Endometrial microvascular endothelial cells (primary cell): ENCODE measurements around the genes KTN1 and CCDC198.

- RAMPAGE, long total RNA, result no peak
Observed at GRCh38 chr14:55121040-55121539, 8.0 kb upstream of the LGALS3 start.

- RAMPAGE, long total RNA, result no peak
Observed at GRCh38 chr14:55121876-55122232, 7.2 kb upstream of the LGALS3 start.

GRCh38 chr14:55128049-55128709 lies 873 bp upstream of the LGALS3 start:
- RAMPAGE, long total RNA, result no peak

GRCh38 chr14:55139007-55139467 lies 10.0 kb downstream of the LGALS3 start:
- RAMPAGE, long total RNA, result no peak

- RAMPAGE, long total RNA, result no peak
Observed at GRCh38 chr14:55277275-55278426, 6.4 kb downstream of the FBXO34 start.

- RAMPAGE, long total RNA, result no peak
Observed at GRCh38 chr14:55448026-55448550, 7.7 kb upstream of the TBPL2 start.

GRCh38 chr14:55579652-55580681 lies at the start of gene KTN1:
KTN1 (plus strand) TSS chr14:55580207.
- RAMPAGE, long total RNA, result start-site peak on the minus strand at chr14:55580081-55580118, 15 and 17 reads in 2 replicates

DNA sequence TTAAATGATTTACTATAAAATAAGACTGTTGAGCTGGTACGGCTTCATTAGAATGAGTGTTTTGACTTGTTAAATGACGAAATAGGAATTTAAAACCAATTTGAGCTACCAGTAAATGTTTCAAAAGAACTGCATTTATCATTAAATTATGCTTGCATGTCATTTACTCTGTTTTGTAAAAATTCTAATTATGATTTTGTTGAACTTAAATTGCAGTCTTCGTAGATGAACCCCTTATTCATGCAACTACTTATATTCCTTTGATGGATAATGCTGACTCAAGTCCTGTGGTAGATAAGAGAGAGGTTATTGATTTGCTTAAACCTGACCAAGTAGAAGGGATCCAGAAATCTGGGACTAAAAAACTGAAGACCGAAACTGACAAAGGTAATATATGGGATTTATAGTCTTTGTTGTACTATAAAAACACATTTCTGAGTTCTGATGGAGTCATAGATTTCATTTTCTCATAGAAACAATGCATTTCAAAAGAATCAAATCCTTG lies 37.8 kb downstream of the KTN1 start:
- RAMPAGE, long total RNA, result no peak

DNA sequence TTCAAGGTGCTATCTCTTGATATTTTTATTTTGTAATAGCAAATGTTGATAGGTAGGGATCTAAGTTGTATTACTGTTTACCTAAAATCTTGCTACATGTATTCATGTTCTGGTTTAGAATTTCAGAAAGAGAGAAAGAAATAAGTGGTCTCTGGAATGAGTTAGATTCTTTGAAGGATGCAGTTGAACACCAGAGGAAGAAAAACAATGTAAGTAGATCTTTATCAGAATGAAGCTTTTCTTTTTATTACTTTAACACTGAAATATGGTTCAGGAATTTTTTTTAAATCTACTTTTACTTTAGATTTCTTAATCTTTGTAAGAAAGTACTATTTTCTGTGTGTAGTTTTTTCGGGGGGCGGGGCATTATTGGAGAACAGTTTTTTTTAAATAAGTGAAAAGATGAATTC lies 81.4 kb downstream of the KTN1 start:
- RAMPAGE, long total RNA, result no peak

- RAMPAGE, long total RNA, result no peak
Observed at GRCh38 chr14:55796486-55797016, 216.5 kb downstream of the KTN1 start.

- RAMPAGE, long total RNA, result no peak
Observed at GRCh38 chr14:56148588-56148894, 30.3 kb downstream of the PELI2 start.

DNA sequence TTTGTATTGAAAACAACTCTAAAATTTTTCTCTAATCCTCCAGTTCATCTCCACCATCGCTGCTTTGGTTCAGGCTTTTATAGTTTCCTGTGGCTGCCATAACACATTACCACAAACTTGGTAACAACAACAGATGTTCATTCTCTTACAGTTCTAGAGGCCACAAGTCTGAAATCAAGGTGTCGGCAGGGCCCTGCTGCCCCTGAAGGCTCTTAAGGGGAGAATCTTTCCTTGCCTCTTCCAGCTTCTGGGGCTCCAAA lies 55.1 kb downstream of the PELI2 start:
- RAMPAGE, long total RNA, result no peak

- RAMPAGE, long total RNA, result no peak
Observed at GRCh38 chr14:56196837-56197566, 78.8 kb downstream of the PELI2 start.

GRCh38 chr14:56229611-56230379 lies 111.6 kb downstream of the PELI2 start:
- RAMPAGE, long total RNA, result no peak

DNA sequence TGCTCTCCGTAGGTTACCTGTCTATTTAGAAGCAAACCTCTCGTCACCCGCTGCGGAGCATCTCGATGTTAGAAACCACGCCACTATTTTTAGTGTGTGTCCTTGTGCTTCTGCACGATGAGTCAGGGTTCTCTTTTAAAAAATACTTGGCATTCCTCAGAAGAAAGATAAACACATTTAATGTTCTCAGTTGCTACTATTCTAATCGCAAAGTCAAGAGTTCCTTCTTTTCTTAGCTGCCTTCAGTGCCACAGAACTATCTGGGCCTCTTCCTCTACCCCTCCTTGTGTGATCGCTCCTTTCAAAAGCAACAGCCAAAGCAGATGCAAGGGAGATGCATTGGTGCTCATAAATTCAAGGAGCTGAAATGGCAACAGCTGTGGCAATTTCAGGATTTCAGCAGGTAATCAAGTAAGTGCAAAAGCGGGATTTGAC lies 192.5 kb downstream of the PELI2 start:
- RAMPAGE, long total RNA, result no peak

GRCh38 chr14:56703874-56704303 lies 106.4 kb downstream of the OTX2 start:
- RAMPAGE, long total RNA, result no peak

DNA sequence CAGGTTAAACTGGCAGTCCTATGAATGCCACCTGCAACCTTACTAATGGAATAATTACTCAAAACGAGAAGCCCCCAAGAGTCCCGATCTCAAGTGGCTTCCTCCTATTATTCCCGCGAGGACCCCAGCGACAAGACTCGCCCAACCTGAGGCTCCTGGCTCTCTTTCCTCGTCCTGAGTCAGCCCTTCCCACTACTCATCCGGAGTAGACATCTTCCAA lies 694 bp downstream of the EXOC5 start:
- RAMPAGE, long total RNA, result no peak

DNA sequence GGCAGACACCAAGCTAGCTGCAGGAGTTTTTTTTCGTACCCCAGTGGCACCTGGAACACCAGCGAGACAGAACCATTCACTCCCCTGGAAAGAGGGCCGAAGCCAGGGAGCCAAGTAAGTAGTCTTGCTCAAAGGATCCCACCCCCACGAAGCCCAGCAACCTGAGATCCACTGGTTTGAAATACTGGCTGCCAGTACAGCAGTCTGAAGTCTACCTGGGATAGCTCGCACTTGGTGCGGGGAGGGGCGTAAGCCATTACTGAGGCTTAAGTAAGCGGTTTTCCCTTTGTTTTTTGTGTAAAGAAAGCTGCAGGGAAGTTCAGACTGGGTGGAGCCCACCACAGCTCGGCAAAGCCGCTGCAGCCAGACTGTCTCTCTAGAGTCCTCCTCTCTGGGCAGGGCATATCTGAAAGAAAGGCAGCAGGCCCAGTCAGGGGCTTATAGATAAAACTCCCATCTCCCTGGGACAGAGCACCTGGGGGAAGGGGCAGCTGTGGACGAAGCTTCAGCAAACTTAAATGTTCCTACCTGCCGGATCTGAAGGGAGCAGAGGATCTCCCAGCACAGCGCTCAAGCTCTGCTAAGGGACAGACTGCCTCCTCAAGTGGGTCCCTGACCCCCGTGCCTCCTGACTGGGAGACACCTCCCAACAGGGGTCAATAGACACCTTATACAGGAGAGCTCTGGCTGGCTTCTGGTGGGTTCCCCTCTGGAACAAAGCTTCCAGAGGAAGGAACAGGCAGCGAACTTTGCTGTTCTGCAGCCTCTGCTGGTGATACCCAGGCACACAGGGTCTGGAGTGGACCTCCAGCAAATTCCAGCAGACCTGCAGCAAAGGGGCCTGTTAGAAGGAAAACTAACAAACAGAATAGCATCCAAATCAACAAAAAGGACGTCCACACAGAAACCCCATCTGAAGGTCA lies 25.1 kb upstream of the NAA30 start:
- RAMPAGE, long total RNA, result no peak

GRCh38 chr14:57493432-57494155 lies at the start of gene CCDC198:
CCDC198 (minus strand) TSS chr14:57493857.
- RAMPAGE, long total RNA, result no peak

GRCh38 chr14:57608701-57608924 lies 115.0 kb upstream of the CCDC198 start:
- RAMPAGE, long total RNA, result no peak